ENCODE data around the genes SUPT4H1, PRR11 and YPEL2.

DNA sequence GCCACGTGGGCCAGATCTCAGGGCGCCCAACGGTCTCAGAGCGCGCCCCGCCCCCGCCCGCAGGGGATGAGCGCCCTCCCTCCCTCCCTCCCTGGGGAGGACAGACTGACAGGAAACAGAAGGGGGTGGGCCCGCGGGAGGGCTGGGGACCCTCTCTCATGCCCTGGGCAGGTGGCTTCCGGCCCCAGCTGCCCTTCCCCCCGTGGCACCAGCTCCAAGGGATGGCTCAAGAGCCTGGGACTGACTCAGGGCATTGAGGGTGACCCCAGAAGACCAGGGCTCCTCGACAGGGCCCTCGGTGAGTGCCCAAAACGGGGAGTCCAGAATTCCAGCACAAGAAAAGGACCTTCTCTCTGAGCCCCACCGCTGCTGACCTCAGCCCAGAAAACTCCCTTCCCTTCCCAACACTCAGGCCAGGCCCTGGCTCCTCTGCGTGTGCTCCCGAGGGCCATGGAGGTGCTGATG is 4.0 kb upstream of the TSPOAP1 start:
- RRBS, 2 experiments, result no CpG with 5 or more reads among the region's 19 CpGs

GRCh38 chr17:58333750-58334349 is 5.3 kb upstream of the TSPOAP1 start:
- RRBS, 2 experiments, result no CpG with 5 or more reads among the region's 6 CpGs

GRCh38 chr17:58351032-58352051 is 659 bp downstream of the SUPT4H1 start:
- RRBS, 2 experiments, result no CpG with 5 or more reads among the region's 23 CpGs

DNA sequence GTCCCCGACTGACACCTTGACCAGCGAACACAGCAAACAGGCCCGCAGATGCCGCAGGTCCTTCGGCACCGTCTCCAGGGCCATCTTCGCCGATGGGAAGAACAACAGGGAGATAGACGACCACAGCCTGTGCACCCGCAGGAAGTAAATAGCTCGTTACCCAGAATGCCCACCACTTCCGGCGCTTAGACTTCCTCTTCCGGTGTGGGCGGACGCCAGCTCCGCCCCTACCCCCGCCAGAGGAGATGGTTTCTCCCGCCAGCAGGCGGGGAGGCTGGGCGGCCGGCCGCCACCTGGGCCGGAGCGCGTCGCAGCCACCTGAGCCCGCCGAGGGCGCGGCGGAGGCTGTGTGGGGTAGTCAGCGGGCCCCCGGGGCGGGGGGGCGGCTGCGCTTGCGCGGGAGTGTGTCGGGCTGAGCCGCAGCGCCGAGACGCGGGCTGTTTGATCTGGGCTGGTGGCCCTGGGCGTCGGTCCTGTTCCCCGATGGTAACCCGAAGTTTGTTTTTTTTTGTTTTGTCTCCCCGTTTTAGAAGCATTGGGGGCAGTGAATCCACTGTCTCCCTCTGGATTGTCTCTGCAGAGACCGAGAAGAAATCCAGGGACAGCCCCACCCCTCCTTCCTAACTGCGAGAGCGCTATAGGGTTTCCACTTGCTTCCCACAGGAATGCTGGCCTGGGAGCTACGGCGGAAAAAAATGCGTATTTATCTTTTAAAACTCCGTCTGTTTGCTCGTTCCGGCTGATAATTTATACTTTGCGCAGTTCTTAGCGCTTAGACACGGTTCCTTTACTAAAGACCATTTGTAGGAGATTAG is at the start of gene SUPT4H1:
TSS of gene SUPT4H1 (minus strand) at position 150 of the 815 bp plus-strand sequence.
- RRBS, 2 experiments, result 1% methylated on average over 19 of the region's 62 CpGs

GRCh38 chr17:58381953-58382764 is 30.2 kb upstream of the SUPT4H1 start:
- RRBS, 2 experiments, result no CpG with 5 or more reads among the region's 3 CpGs

GRCh38 chr17:58494673-58495402 is 6.6 kb upstream of the HSF5 start:
- RRBS, 2 experiments, result no CpG with 5 or more reads among the region's 13 CpGs

- RRBS, 2 experiments, result no CpG with 5 or more reads among the region's 1 CpG
Measured at GRCh38 chr17:58569219-58569542, 25.1 kb upstream of the SEPTIN4 start.

DNA sequence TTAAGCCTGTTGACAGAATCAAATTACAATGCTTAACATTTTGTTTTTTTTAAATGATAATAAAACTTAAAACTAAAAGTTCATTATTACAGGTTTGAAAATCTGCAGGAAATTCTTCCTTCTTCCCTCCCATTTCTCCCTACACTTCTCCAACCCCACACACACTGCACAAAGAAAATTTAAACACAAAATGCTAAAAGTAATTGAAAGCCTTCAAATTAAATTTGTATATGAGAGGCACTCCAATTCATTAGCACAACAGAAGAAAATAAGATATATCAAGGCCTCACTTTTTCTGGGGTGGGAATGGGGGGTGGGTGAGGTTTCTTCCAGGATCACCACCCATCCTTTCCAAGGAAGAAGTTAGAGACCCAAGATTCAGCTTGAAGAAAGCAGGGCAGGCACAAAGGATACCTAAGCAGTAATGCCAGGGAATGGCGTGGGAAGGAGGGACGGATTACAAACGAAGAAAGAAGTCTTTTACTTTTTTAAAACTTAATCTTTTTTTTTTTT is 1.6 kb downstream of the SKA2 start:
- RRBS, 2 experiments, result no CpG with 5 or more reads among the region's 3 CpGs

DNA sequence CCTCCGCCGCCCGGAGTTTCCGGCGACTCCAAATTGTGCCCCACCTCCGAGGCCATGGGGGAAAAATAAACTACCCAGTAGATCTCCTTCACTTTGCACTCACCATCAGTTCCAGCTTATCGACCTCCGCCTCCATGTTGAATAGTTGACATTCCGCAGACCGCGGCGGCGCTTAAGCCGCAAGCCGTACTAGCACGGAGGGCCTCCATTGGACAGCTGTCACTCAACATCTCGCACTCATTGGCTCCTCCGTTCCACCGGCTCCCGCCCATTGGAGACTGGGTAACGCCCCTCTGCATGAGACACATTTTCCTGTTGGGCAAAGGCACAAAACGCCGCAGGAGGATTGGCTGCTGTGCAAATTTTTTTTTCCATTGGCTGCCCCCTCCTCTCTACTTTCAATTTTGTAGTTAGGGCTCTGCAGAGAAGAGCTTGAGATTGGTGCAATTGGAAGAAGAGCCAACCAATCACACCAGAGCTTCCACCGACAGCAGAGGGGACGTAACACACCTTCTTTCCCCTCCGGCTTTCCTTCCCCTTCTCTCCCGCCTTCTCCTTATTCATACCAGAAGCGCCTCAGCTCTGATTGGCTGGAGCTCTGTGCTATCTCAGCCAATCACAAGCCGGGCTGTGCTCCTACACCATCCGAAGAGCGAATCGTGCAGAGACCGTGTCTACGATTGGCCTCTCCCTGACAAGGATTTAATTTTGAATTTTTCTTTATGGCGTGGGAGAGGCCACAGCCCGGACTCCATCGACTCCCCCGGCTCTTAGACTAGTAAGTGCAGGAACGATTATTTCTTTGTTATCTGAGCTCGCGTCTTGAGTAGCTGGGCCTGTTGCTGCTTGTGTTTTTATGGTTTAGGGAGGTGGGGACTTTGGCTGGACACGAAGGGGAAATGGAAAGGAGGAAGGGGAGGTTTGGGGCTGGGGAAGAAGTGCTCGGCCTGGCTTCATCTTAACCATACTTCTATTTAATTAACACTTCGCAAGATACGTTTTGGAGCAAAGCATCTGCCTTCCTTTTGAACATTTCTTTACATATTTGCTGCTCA is at the start of gene PRR11:
TSS of gene PRR11 (plus strand) at position 719 of the 1,055 bp plus-strand sequence.
- RRBS, 2 experiments, result 0 to 2% methylated on average over 4 of the region's 45 CpGs

GRCh38 chr17:59331234-59332108 is at the start of gene YPEL2:
Gene YPEL2 (plus strand): TSS chr17:59331655.
- RRBS, 2 experiments, result 1 to 2% methylated on average over 69 of the region's 99 CpGs

- RRBS, 2 experiments, result no CpG with 5 or more reads among the region's 1 CpG
Measured at GRCh38 chr17:59357951-59358422, 26.5 kb downstream of the YPEL2 start.

- RRBS, 2 experiments, result no CpG with 5 or more reads among the region's 9 CpGs
Measured at GRCh38 chr17:59381574-59382395, 50.3 kb downstream of the YPEL2 start.

GRCh38 chr17:59431508-59432090 is 100.1 kb downstream of the YPEL2 start:
- RRBS, 2 experiments, result no CpG with 5 or more reads among the region's 3 CpGs

- RRBS, 2 experiments, result no CpG with 5 or more reads among the region's 14 CpGs
Measured at GRCh38 chr17:59566015-59566929, 862 bp downstream of the DHX40 start.

- RRBS, 2 experiments, result no CpG with 5 or more reads among the region's 12 CpGs
Measured at GRCh38 chr17:59693402-59694576, 13.4 kb downstream of the PTRH2 start.

GRCh38 chr17:59826357-59827144 is 66.2 kb downstream of the TUBD1 start:
- RRBS, 2 experiments, result no CpG with 5 or more reads among the region's 2 CpGs

GRCh38 chr17:60043592-60044146 is 35.1 kb downstream of the HEATR6 start:
- RRBS, 2 experiments, result no CpG with 5 or more reads among the region's 11 CpGs

DNA sequence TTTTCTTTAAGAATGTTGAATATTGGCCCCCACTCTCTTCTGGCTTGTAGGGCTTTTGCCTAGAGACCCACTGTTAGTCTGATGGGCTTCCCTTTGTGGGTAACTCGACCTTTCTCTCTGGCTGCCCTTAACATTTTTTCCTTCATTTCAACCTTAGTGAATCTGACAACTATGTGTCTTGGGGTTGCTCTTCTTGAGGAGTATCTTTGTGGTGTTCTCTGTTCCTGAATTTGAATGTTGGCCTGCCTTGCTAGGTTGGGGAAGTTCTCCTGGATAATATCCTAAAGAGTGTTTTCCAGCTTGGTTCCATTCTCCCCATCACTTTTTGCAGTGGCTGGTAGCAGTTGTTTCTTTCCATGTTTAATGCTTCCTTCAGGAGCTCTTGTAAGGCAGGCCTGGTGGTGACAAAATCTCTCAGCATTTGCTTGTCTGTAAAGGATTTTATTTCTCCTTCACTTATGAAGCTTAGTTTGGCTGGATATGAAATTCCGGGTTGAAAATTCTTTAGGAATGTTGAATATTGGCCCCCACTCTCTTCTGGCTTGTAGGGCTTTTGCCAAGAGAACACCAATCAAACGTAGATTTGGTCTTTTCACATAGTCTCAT is 50.9 kb downstream of the USP32 start:
- RRBS, 2 experiments, result no CpG with 5 or more reads among the region's 3 CpGs

DNA sequence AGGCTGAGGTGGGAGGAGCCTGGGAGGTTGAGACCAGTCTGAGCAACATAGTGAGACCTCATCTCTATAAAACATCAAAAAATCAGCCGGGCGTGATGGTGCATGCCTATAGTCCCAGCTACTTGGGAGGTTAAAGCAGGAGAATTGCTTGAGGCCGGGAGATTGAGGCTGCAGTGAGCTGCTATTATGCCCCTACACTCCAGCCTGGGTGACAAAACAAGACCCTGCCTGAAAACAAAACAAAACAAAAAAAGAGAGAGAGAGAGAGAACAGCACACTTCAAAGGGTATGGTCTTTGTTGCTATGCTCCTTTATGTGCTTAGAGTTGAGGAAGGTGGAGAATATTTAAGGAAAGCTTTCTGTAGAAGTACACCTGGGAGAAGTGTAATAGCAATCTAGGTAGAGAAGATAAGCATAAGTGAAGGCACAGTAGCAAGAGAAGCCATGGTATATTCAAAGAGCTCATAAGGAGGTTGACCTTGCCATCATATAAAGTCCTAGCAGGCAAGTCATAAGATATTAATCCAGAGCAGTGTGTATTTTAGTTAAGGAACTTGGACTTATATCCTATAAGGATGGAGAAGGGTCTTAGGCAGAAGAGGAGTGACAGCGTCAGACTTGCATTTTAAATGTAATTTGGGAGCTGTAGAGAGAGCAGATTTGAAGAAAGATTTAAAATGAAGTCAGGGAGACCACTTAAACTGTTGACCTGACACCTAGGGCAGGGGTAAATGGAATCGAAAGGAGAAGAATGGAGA is 210.6 kb upstream of the TBX2 start:
- RRBS, 2 experiments, result no CpG with 5 or more reads among the region's 5 CpGs

DNA sequence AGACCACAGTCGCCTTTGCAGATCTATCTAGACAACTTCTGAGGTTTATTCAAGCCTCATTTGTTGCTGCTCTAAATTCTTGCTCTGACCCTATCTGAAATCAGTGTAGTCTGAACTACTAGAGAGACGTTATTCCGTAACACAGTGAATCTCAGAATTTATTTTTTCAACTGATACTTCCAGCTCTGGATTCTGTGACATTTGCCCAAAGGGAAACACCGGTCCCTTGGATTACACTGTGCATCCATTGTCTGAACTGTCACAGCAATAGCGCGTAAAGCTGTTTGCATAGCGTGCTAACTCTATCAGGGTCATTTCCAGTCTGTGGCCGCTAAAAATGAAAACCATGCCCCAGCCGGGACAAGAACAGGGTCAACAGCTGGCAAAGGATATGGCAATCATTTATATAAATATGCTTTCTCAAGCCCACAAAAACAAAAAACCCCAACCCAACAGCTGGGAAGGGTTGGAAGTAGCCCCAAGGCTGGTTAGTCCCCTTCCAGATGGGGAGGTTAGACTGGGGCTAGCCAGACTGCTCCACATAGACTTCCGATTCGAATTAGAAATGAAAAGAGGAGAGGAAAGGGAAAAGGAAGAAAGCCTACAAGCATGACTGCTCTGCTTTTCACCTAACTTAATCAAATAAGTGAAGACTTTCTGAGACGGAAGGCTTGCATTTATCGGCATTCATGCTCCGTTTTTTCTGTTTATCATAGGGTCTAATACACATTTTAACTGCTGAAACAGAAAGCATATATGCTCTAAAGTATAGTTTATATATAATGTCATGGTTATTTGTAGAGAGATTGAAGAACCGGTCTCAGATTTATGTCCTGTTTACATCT is 203.4 kb upstream of the TBX2 start:
- RRBS, 2 experiments, result no CpG with 5 or more reads among the region's 15 CpGs